Osteocyte (in vitro differentiated cells): ENCODE measurements around a stretch of chr2.

DNA sequence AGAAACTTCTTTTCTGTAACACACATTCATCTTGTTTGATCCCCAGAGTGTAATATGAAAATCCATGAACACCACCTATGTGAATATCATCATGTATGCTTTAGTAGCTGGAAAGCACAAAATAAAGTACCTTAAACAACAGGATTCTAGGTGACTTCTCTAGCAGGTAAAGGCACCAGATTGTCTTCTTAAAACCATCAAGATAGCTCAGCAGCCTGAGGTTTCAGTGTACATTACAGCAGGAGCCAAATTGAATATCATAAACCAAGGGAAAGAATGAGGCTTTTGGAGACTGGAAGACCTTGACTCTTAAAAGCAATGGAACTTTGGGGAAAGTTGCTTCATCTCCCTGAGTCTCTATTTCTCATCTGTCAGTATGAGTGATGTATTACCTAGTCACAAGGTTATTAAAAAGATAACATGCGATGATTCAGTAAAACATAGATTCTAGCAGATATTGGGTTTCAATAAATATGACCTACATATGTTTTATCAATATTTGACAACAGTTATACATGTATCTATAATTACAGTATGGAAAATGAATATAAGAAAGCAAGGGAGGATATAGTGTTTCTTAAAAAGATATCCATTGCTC, 429.7 kb upstream of the SPHKAP start:
- PRO-cap, result no peak

- PRO-cap, result no peak
Observed at GRCh38 chr2:228768859-228769379, 502.2 kb downstream of the PID1 start.

DNA sequence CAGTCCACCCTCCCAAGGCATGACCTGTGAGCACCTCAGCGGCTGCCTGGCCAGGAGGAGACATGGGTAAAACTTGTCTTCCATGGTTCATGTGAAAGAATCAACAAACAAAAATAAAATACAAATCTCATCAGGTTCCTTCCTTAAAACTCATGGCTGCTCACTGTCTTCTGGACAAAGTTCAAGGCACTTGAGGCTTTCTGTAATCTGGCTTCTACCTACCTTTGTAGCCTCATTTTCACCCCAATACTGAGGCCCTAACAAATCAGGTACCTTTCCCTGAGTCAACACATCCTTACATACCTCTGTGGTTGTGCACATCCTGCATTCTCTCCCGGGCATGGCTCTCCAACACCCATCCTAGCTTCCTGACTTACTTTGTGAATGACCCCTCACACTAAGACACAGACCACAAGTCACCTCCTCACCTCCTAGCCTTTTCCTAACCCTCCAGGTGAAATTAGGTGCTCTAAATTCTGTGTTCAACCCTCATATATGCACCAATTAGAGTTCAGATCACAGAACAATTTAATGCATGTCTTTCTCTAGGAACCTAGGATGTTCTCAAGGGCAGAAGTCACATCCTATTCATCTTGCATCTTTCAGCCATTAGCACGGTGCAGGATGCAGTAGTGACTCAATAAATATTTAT, 190.9 kb downstream of the PID1 start:
- PRO-cap, result no peak

DNA sequence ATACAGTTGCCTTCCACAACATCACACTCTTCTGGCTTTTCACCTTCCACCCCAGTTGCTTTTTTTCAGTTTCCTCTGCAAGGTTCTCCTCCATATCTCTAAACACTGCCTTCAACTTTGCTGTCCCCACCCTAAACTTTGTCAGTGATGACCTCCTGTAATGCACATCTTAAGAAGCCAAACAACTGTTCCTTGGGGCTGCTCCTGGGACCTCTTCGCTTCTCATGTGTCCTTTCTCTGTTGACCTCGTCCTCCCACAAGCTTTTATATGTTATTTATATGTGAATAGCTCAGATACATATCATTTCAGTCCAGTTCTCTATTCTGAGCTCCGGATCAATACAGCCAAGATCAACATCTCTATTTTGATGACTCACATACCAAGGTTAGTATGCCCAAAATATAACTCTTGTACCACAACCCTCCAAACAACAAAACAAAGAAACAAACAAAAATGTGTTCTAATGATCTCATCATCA, 154.3 kb downstream of the PID1 start:
- PRO-cap, result no peak

GRCh38 chr2:229266819-229267442, 4.2 kb downstream of the PID1 start:
- PRO-cap, result no peak

GRCh38 chr2:229282946-229283317, 11.8 kb upstream of the PID1 start:
- PRO-cap, result no peak

- PRO-cap, result no peak
Observed at GRCh38 chr2:229335771-229336378, 64.8 kb upstream of the PID1 start.

- PRO-cap, result no peak
Observed at GRCh38 chr2:229408163-229408831, 137.2 kb upstream of the PID1 start.

DNA sequence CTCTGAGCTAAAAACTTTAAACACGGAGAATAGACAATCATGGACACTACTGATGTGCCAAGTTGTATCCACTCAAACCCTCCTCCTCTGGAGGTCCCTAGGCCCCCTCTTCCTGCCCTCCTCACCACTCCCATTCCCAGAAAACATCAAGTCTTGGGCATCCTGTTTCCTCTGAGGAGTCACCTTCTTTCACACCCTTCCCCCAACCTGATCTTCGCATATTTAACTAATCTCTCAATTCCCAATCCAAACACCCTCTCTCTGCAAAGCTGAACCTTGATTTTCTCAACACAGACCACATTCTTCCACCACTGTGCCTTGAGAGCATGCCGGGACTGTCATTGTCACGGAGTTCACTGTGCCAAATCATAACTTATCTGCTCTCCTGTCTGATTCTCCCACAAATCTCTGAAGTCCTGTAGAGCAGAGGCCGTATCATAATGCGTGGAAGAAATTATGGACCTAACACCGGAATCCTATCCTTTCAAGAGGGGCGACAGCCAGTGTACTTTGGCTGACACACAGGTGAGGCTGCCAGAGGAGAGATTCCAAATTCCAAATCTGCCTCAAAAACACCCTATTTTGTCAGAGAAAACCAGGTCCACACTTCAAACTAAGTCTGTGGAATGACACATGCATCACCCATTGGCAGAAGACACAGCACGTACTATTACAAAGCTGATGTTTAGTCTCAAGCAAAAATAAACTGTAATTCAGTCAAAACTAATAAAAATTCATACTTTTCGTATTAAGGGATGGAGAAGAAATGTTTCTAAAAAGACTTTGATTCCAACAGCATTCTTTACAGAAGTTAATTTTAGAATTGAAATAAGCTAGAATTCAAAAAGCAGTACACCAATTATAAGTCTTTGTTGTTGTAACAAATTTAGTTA, 139.1 kb upstream of the PID1 start:
- PRO-cap, result no peak

GRCh38 chr2:229586766-229587407, 127.5 kb downstream of the DNER start:
- PRO-cap, result no peak

- PRO-cap, result no peak
Observed at GRCh38 chr2:229920174-229920850, 1.5 kb downstream of the TRIP12 start.

DNA sequence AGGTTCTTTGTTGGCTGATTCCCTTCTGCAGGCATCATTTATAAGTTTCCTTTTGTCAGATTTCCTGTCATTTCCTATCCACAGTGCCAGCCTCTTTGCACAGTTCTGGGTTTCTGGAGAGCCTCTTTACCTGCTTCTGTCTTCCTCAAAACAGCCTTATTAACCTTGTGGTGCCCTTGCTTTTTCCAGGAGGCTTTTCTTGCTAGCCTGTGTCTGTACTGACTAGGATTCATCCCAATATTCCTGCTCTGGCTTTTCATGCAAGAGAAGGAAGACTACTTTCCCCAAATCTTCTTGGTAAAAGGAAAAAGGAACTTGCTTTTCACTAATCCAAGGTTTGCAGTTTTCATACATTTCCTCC, 58.8 kb upstream of the SLC16A14 start:
- PRO-cap, result no peak

GRCh38 chr2:230166571-230166906, 53.2 kb downstream of the SP110 start:
- PRO-cap, result no peak

GRCh38 chr2:230185780-230186289, 33.9 kb downstream of the SP110 start:
- PRO-cap, result no peak

GRCh38 chr2:230203167-230203777, 16.5 kb downstream of the SP110 start:
- PRO-cap, result no peak

- PRO-cap, result no peak
Observed at GRCh38 chr2:230226258-230226747, 767 bp downstream of the SP140 start.

DNA sequence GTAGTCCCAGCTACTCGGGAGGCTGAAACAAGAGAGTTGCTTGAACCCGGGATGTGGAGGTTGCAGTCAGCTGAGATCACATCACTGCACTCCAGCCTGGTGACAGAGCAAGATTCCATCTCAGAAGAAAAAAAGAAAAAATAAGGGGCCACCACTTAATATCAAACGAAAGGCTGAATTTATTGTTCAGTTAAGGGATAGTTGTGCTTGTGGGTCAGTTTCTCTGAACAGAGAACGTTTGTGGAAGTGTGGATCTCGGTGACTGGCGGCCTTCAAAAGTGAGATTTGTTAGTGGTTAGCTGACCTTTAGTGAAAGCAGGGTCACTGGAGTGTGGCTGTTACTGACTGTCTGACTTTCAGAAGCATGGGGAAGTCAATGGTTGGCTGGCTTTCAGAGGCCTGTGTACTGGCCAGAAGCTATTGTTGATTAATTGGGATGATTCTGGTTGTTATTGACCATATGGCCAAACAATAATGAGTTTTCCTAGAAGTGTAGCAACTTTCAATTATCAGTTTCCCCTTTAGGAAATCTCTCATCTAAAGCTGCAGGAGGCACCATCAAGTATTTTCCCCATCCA, 32.2 kb downstream of the SP140 start:
- PRO-cap, result no peak

DNA sequence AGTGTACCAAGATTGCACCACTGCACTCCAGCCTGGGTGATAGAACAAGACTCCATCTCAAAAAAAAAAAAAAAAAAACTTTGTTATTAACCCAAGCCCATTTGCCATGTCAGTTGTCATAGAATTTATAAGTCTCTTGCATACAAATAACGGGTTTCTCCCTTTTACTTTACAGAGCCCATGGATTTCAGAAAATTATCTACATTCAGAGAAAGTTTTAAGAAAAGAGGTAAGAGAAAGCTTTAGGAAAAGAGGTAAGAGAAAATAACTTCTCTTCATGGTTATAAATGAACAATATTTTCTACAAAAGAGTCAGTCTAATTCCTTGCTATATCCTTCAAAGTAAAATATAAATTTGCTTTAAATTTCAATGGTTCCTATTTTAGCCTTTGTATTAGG, 50.1 kb downstream of the SP100 start:
- PRO-cap, result no peak

DNA sequence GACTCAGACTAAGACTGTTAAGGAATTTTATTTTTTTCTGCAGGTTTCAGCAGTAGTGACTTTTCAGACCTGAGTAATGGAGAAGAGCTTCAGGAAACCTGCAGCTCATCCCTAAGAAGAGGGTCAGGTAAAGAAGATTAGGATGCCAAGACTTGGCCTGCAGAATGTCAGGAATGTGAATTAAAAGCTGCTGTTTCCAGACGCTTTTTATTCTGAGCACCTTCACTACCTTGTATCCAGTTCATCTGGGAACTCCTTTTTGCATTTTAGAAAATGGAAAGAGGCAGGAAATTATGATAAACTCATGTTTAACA, 53.9 kb downstream of the SP100 start:
- PRO-cap, result no peak

GRCh38 chr2:230473174-230474010, 57.4 kb downstream of the SP100 start:
- PRO-cap, result no peak